Right lobe of liver (tissue), 4 donors: ENCODE data around the gene C2orf49.

DNA sequence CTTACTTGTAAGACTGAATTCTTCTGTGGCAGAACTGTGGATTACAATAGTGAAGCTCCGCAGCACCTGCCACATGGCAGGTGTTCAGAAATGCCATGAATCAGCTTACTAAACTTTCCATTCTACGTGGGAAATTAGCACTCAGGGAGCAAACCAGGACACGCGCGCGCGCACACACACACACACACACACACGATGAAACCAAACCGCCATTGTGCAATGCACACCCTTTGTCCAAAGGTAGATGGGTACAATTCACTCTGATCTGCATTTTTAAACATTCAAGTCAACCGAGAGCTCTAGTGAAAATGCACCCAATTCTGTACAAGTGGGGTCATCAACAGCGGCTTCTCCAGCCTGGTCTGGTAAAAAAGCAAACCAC, 1.0 kb downstream of the MFSD9 start:
- PRO-cap, 4 experiments, result peak in 4 of 4 experiments; most common plus-strand start position 280 of the sequence (in 4); most common minus-strand start position 69 of the sequence (in 1)
- RAMPAGE, long total RNA, 2 experiments, result no peak in any of the 2 experiments

- PRO-cap, 4 experiments, result no peak in any of the 4 experiments
- RAMPAGE, long total RNA, 2 experiments, result no peak in any of the 2 experiments
These were observed 63.1 kb upstream of the POU3F3 start for GRCh38 chr2:104790776-104791243.

DNA sequence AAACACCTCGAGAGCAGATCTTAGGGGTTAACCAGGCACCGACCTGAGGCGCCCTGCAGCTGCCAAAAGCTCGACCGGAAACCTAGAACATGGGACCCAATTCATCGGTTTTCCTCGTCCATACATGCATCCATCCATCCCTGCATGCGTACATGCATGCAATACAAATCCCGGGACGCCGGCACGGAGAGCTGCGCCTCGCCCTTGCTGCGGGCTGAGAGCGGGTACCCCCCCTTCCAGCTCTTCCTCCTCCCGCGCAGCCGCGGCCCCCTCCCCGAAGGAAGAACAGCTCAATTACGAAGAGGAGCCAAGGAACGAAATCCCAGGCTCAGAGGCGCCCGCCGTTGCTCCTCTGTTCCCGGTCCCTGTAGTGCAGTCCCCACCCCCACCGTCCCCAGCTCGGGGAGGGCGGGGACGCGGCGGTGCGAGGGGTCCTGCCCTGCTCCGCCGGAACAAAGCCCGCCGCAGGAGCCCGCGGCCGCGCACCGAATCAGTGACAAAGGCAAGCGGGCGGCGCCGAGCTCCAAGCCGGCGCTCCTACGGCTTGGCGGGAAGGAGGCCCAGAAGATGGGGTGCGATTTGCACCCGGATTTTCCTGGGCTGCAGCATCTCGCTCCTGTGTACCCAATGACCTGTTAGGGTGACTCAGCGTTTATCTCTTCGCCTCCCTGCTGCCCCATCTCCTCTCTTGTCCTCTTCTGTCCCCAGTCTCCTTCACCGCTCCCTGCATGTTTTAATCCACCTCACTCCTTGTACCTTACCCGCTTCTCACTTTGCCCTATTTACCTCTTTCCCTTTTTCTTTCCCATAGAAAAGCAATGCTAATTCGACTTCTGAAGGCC, 8.9 kb upstream of the POU3F3 start:
- PRO-cap, 4 experiments, result no peak in any of the 4 experiments
- RAMPAGE, long total RNA, 2 experiments, result no peak in any of the 2 experiments

DNA sequence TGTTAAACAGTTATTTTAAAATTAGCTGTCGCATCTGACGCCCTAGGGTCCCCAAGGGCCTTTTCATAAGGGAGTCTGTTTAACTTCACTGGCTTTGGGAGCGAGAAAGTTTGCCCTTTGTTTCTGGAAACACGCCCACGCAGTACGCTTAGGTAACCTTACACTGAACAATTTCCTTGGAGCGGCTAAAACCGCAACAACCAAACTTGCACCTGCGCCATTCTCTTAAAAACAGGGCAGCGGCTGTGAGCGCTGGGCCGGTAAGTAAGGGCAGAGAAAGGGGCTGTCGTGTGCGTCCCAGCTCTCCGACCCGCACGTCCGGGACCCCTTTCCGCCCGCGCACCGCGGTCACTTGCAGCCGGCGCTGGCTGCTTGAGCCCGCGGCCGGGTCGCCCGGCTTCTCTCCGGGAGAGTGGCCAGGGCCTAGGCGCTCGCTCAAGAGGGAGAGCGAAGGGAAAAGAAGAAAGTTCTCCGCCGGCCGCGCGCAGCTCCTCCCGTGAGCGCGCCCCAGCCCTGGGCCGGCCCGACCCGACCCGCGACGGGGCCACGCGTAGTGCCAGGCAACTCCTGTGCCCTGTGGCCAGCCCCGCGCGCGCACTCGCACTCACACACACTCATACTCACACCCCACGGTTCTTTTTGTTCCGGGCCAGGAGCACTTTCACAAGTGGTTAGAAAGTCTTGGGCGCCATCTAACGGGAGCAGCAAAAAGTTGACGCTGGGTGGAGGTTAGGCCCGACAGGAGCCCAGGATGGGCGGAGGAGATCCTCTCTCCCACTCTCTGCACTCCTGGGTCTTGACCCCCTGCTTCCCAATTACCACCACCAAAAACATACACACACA, 19.2 kb downstream of the POU3F3 start:
- PRO-cap, 4 experiments, result peak in 1 of 4 experiments; most common minus-strand start position 614 of the sequence (in 1)
- RAMPAGE, long total RNA, 2 experiments, result no peak in any of the 2 experiments

DNA sequence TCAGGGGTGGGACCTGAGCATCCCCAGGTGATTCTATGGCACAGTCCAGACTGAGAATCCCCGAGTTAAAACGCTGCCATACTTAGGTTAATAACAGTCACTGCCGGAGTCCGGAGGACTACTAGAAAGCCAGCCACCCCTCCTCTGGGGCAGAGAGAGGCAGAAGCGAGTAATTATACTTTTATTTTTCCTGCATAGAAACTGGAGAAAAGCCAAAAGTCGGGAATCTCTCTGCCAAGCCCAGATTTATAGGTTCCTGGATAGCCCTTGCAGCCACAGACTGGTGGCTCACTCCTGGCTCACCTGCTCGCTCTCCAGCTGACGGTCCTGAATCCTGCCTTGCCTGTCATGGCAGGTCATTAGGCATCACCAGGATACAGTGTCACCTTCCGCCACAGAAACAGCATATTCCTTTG, 57.3 kb upstream of the GPR45 start:
- PRO-cap, 4 experiments, result no peak in any of the 4 experiments
- RAMPAGE, long total RNA, 2 experiments, result no peak in any of the 2 experiments

GRCh38 chr2:105294633-105295286, 34.8 kb downstream of the TGFBRAP1 start:
- PRO-cap, 4 experiments, result no peak in any of the 4 experiments
- RAMPAGE, long total RNA, 2 experiments, result no peak in any of the 2 experiments

- PRO-cap, 4 experiments, result peak in 4 of 4 experiments; most common plus-strand start chr2:105337554 (in 2); most common minus-strand start chr2:105337243 (in 4)
- RAMPAGE, long total RNA, 2 experiments, result start-site peak on the plus strand in 1 of 2 experiments, at chr2:105337563-105337606 at its widest, 228 reads per replicate; start-site peak on the minus strand in 2 of 2 experiments, at chr2:105337215-105337510 at its widest, 8 to 39 reads per replicate
These were observed at the start of gene C2orf49 for GRCh38 chr2:105336945-105337900. C2orf49 (plus strand) TSS chr2:105337540.

DNA sequence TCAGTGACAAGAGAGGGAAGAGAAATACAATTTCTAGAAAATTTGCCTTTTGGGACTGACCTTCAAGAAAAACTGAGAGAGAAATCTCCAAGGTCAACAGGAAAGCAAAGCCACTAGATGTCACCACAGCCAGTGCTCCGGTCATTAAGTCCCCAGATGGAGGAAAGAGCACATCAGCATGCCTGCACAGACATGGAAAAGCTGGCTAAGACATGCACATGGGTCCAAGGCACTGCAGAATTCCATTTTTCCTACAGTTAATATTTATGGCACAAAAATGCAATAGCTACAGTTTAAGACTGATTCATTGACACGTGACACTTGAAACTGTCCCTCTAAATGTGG, 20.9 kb downstream of the FHL2 start:
- PRO-cap, 4 experiments, result no peak in any of the 4 experiments
- RAMPAGE, long total RNA, 2 experiments, result no peak in any of the 2 experiments

DNA sequence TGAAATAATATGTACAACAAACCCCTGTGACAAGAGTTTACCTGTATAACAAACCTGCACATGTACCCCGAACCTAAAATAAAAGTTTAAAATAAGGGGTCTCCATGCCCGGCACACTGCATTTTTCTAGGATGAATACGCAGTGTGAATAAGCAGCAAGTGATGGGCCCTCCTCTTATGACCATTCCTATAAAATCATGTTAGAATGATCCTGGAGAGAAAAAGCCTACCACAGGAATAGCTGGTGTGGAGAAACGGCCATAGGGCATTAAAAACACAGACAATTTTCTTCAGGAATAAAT, 10.7 kb downstream of the FHL2 start:
- PRO-cap, 4 experiments, result no peak in any of the 4 experiments
- RAMPAGE, long total RNA, 2 experiments, result no peak in any of the 2 experiments

GRCh38 chr2:105391153-105392252, 7.3 kb downstream of the FHL2 start:
- PRO-cap, 4 experiments, result no peak in any of the 4 experiments
- RAMPAGE, long total RNA, 2 experiments, result no peak in any of the 2 experiments

DNA sequence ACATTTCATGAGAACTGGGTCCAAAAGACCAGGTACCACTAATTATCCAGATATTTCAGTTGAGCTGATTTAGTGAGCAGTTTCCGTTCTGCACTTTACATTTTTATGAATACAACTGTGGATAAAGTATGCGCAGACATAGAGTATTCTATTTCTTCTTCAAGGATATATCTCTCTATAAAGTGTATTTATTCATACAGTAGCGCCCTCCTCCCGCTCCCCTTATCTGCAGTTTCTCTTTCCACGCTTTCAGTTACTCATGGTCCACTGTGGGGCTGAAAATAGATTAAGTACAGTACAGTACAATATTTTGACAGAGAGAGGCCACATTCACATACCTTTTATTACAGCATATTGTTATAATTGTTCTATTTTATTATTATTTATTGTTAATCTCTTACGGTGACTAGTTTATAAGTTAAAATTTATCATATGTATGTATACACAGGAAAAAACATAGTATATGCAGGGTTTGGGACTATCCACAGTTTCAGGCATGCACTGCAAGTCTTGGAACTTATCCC, 19.7 kb upstream of the FHL2 start:
- PRO-cap, 4 experiments, result no peak in any of the 4 experiments
- RAMPAGE, long total RNA, 2 experiments, result no peak in any of the 2 experiments

- PRO-cap, 4 experiments, result peak in 2 of 4 experiments; most common plus-strand start chr2:105749701 (in 2); most common minus-strand start chr2:105749519 (in 1)
- RAMPAGE, long total RNA, 2 experiments, result no peak in any of the 2 experiments
These were observed 4.8 kb downstream of the NCK2 start for GRCh38 chr2:105749285-105750068.

- PRO-cap, 4 experiments, result no peak in any of the 4 experiments
- RAMPAGE, long total RNA, 2 experiments, result no peak in any of the 2 experiments
These were observed 27.8 kb downstream of the NCK2 start for GRCh38 chr2:105772483-105772922.

DNA sequence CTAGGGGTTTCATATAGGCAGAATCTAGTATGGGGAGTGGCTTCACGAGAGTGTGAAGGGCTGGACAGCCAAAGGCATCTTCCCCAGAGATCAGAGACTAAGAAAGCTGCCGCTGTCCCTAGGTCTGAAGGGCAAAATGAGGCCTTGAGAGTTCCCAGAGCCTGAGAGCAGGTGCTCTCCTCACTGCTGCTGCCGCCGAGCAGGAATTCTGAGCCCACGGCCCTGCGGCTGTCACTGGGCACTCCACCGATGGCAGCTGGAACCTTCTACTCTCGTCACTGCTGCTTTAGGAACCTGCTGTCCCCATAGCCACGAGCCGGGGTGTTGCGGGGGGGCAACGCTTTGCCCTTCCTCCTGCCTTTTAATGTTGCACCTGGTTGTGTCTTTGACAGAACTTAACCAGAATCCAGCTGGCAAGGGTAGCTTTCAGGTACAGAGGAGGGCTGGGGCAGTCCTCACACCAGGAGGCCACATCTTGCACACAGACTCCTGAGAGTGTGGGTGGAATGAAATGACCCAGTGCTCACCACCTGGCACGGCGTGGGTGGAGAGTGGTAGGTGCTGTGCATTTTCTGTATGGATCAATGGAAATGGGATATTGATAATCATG, 32.3 kb downstream of the NCK2 start:
- PRO-cap, 4 experiments, result no peak in any of the 4 experiments
- RAMPAGE, long total RNA, 2 experiments, result no peak in any of the 2 experiments

DNA sequence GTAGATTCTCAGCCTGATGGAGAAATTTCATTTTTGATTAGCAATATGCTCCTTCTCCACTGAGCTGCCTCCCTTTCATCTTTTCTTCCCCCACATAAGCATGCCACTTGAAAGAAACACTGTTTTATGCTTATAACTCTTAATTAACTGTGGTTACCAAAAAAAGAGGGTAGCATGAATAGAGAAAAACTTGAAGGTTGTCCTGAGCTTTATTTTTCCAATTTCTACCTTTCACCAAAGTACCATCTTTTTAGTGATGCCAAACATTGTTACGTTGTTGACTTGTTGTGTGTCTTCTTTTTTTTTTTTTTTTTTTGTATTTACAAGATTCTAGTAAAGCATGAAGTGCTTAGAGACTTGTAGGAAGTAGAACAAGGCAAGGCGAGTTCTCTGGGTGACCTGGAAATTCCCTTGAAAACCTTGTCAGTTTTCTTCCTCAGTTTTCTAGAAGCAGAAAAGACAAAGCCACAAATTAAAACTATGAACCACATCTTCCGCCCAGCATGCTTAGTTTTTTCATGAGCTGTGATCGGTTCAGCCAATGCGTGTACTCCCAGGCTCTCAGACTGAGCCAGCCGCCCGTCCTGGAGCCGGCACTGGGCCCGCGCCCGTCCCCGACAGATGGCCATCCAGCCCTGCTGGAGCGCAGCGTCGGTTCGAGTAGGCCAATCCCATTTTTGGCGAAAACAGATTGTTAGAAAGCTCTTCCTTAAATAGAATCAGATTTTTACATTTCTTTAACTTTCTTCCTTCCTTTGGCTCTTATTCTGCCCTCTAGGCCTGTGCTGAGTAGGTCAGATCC, 112.2 kb downstream of the NCK2 start:
- PRO-cap, 4 experiments, result no peak in any of the 4 experiments
- RAMPAGE, long total RNA, 2 experiments, result no peak in any of the 2 experiments

DNA sequence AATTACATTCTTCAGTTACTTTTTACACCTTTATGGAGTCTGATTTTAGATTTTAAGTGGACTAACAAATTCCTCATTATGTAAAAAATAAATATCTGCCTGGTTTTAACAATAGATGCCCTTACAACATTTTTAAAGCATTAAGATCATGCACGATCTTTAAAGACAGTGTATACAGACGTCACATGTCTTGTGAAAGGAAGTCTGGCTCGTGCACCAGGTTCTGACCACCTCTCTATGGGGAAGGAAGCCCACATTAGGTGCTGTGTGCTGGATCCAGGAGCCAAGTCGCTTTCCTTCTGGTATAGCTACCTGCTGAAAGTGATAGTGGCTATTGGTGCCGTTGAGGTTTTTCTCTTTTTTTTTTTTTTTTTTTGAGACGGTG, 116.4 kb downstream of the NCK2 start:
- PRO-cap, 4 experiments, result no peak in any of the 4 experiments
- RAMPAGE, long total RNA, 2 experiments, result no peak in any of the 2 experiments

GRCh38 chr2:106096668-106097216, 31.3 kb downstream of the ECRG4 start:
- PRO-cap, 4 experiments, result peak in 1 of 4 experiments; most common minus-strand start chr2:106096803 (in 1)
- RAMPAGE, long total RNA, 2 experiments, result no peak in any of the 2 experiments

DNA sequence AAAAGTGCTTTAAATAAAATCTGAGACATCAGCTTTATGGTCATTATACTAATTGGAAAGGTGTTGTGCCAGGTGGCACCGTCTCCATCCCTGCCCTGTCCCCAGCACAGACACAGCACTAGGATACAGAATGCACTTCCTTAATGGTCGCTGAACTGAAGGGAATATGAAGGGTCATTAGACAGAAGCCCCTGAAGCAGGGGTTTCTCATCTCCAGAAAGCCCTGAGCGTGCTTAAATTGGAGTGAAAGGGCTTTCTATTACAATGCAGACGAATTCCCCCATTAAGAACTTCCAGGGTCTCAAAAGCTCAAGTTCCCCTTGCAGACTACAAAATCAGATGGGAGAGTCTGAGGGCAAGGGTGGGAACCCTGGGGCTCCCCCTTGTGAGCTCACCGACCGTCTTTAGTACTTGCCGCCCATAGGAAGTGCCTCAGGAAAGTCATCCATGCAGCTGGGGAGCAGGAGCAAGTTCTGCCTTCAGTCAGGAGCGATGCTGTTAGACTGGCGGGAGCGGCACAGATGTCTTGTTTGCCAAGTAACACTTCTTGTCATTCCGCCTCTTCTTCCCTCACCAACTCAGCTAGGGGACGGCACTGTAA, 34.4 kb downstream of the UXS1 start:
- PRO-cap, 4 experiments, result no peak in any of the 4 experiments
- RAMPAGE, long total RNA, 2 experiments, result no peak in any of the 2 experiments

GRCh38 chr2:106511475-106512068, 24.4 kb downstream of the CD8B2 start:
- PRO-cap, 4 experiments, result no peak in any of the 4 experiments
- RAMPAGE, long total RNA, 2 experiments, result no peak in any of the 2 experiments

GRCh38 chr2:106561370-106562063, 74.4 kb downstream of the CD8B2 start:
- PRO-cap, 4 experiments, result no peak in any of the 4 experiments
- RAMPAGE, long total RNA, 2 experiments, result no peak in any of the 2 experiments